Gastroesophageal sphincter (tissue), 4 donors: Measurements from ENCODE around the gene EFEMP1.

DNA sequence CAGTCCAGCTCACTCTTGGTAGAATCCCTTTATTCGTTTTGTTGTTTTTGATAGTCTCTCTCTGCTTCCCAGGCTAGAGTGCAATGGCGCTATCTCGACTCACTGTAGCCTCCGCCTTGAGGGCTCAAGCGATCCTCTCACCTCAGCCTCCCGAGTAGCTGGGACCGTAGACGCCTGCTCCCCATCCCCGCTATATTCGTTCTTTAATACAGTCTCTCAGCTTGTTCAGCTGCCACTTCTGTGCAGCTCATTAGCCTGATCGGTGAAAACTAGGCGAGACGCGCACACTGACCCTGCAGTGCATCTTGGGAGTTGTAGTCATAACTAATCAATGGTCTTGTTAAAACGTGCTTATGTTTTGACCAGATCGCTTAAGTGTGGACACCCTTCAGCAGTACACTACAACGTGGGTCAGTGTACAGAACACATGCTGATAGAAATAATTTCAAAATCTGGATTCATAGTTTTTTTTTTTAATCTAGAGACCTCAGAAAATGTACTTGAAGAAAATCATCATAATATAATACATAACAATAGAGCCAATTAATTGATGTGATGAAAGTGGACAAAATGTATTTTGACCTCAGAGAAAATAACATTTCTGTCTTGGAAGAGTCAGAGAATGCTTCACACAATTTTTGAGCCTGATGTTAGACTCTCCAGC is 1.3 kb upstream of the PPP4R3B start:
- PRO-cap, result unidirectional peak, minus-strand start at position 252 of the sequence
- RAMPAGE, long total RNA, 4 experiments, result no peak in any of the 4 experiments

- PRO-cap, result no peak
- RAMPAGE, long total RNA, 4 experiments, result no peak in any of the 4 experiments
These were observed 21.2 kb downstream of the PNPT1 start for GRCh38 chr2:55672069-55673205.

DNA sequence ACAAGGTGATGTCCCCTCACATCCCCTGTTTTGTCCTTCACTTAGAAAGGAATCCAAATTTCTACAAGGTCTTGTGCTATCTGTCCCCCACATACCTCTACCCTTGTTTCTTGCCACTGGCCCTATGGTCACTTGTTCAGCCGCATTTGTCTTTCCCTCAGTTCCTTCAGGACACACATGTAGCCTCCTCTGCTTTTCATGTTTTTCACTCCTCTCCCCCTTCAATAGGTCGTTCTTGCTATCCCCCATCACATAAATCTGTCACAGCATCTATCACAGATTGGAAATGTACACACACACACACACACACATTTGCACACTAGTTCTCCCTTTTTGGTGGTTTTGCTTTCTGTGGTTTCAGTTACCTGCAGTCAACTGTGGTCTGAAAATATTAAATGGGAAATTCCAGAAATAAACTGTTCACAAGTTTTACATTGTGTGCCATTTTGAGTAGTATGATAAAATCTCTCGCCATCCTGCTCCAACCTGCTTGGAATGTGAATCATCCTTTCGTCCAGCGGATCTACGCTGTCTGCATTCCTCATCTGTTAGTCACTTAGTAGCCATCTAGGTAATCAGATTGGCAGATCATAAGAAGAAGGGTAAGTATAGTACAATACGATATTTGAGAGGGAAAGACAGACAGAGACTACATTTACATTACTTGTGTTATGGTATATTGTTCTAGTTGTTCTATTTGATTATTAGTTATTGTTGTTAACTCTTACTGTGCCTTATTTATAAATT is 85.9 kb upstream of the PNPT1 start:
- PRO-cap, result no peak
- RAMPAGE, long total RNA, 4 experiments, result no peak in any of the 4 experiments

DNA sequence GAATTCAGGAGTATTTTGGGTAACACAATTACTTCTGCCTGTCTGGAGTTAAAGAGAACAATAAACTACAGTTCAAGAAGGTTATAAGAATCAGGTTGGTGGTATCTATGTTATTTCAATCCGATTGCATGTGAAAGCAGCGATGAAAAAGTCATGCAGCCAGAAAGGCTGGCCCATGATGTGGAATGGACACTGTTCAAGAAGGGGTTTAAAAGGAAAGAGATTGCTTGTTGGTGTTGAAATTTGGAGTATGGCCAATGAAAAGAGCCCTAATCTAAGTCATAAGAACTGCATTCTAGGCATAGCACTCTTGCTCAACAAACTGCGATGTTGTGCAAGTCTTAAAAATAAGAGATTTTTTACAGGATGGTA is 61.4 kb downstream of the EFEMP1 start:
- PRO-cap, result no peak
- RAMPAGE, long total RNA, 4 experiments, result no peak in any of the 4 experiments

DNA sequence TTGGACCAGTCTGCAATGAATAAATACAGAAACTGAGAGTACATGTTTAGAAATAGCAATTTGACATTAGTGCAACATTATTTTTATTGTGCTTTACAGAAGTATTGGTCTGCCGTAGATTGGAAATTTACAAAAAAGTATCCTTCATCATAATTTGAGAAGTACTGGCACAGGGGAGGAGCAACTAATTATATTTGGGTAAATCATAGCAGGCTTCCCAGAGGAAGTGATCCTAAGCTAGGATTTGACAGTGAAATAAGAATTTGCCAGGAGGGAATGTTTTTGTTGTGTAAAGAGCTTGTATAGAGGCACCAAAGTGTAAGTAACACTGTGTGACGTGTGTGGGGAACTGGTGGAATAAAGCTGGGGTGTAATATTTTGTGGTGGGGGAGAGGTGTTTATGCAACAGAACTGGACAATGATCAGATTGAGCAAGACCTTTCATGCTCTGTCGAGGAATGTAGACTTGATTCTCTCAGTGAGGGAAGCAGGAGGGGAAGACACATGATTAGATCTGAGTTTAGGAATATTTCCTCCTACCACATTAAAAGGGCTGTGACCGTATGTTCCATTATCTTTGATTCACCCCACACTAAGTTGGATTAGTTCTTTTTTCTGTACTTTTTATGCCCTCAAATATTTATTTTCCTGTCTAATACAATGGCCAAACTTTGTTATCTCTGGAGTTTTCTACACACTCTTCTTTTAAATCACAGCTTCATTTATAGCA is 43.7 kb downstream of the EFEMP1 start:
- PRO-cap, result no peak
- RAMPAGE, long total RNA, 4 experiments, result no peak in any of the 4 experiments

GRCh38 chr2:55922245-55922821 is 1.2 kb downstream of the EFEMP1 start:
- PRO-cap, result no peak
- RAMPAGE, long total RNA, 4 experiments, result no peak in any of the 4 experiments

DNA sequence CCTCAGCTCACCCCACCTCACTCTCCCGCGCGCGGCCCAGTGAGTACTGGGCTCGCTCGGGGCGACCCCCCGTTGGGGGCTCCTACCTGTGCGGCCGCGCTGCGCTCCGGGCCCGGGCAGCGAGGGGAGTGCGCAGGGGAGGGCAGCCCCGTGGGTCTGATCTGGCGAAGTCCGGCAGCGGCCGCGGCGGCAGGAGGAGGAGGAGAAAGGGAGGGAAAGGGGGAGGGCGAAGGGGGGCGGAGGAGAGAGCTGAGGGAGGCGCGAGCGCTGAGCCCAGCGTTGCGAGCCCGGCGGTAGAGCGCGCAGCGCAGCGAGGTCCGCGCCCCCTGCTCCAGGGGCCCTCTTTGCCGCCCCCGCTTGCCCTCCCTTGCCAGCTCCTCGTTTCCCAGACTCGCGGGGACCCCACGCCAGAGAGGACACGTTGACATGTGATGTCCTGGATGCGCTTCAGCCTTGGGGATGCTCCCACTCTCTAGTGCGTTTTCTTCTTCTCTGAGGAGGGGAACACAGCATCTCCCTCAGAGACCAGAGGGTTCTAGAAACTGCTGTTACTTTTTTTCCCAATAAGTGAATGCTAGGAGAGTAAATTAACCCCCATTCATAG is at the start of gene EFEMP1:
EFEMP1 (minus strand) TSS at position 158 of the 604 bp plus-strand sequence.
- PRO-cap, result bidirectional peak, plus-strand start at position 276 of the sequence, minus-strand start at position 173 of the sequence
- RAMPAGE, long total RNA, 4 experiments, result start-site peak on the minus strand in 4 of 4 experiments, centred at positions 148 to 169 of the sequence, 53 to 2,466 reads per replicate

GRCh38 chr2:55948663-55949030 is 25.1 kb upstream of the EFEMP1 start:
- PRO-cap, result no peak
- RAMPAGE, long total RNA, 4 experiments, result no peak in any of the 4 experiments

DNA sequence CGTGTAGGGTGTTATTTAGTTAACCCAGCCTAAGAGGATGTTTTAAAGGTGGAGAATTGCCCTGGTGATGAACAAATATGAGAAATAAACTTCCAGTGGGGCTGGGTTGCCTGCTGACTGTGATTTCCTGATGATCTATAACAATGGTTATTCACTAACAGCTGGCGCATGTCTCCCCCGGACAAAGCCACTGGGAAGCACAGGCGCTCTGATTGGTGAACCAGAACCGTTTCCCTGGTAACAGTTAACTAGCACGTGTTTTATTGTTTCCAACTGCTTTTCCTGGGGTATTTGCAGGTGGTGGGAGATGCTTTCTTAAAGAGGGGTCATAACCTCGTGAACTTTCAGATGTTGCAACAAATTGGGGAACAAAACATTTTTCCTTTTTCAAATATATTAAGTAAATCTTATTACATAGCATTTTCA is 85.5 kb upstream of the EFEMP1 start:
- PRO-cap, result no peak
- RAMPAGE, long total RNA, 4 experiments, result no peak in any of the 4 experiments

DNA sequence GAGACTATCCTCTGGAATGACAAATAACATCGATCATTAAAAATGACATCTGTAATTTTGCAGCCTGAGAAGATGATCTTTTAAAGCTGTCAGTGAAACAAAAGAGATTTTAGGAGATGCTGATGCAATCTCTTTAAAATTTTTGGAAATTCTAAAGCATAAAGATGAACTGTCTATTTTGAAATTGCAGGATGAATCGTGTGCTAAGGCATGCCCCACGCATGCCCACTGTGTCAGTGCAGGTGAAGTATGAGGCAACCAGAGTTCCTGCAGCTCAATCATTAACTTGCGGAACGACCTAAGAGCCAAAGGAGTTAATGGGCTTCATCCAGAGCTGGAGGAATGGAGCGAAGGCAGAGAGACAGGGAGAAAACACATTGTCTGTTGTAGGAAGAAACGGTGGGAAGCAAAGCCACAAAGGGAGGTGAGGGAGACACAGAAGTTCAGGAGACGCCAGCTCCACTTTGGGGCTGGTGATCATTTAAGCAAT is 265.2 kb downstream of the CCDC85A start:
- PRO-cap, result no peak
- RAMPAGE, long total RNA, 4 experiments, result no peak in any of the 4 experiments

GRCh38 chr2:58540635-58541153 is 299.6 kb upstream of the FANCL start:
- PRO-cap, result no peak
- RAMPAGE, long total RNA, 4 experiments, result no peak in any of the 4 experiments

- PRO-cap, result no peak
- RAMPAGE, long total RNA, 4 experiments, result no peak in any of the 4 experiments
These were observed 448.6 kb downstream of the BCL11A start for GRCh38 chr2:60104775-60105296.

DNA sequence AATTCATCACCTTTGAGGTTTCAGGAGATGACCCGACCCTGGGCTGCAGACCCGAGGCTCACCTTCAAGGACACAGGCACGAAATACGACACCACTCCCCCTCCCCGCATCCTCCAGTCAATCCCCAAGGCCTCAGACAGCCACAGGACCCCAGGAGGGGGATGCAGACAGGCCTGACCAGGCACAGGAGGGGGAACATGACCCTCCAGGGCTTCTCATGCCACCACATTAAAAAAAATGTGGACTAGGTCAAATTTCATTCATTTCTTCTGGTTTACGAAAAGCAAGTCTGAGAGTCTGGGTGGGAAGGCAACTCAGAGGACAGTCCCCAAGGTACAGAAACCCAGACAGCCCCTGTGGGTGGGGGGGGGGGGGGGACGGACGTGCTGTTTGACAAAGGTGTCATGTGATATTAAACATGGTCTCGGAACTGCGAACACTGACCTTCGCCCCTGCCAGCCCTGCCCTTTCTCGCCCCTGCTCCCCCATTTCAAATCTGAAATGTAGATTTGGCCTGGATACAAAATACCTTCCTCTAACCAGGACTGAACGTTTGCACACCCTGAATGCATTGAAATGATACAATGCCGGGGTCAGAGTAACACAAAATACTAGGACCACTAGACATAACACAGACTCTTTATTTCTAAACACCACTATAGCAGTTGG is 142.8 kb downstream of the BCL11A start:
- PRO-cap, result no peak
- RAMPAGE, long total RNA, 4 experiments, result no peak in any of the 4 experiments

- PRO-cap, result no peak
- RAMPAGE, long total RNA, 4 experiments, result no peak in any of the 4 experiments
These were observed 74.0 kb downstream of the BCL11A start for GRCh38 chr2:60479384-60479986.

DNA sequence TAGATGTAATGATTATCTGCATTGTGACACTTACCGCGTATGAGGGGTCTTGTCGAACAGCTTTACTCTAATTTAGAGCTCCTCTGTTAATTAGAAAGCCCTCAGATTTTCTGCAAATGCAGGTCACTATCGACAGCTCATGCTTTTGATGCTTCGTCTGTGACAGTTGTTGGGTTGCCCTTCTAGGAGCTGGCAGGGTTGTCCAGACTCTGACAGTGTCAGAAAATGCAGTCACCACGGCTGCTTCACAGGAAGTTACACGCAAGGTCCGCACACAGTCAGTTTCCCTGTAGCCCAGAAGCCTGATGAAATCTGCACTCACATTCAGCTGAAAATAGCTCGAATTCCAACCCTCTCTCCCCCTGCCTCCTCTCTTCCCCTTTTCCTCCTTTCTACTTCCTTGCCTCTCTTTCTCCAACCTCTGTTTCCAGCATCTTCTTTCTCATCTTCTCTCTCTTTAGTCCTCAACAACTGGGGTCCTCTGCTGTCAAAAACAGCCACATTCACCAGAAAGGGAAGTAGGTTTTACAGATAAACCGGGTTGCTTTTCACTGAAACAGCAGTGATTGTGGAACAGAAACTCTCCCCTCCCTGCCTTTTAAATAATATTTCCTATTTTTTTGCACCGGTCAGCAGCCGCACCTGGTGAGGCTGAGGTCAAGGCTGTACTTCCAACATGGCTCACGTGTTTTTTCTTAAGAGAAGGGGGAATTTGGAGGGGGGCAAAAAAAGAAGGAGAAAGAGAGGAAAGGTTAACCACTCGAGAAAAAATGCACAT is 69.3 kb downstream of the BCL11A start:
- PRO-cap, result no peak
- RAMPAGE, long total RNA, 4 experiments, result no peak in any of the 4 experiments

DNA sequence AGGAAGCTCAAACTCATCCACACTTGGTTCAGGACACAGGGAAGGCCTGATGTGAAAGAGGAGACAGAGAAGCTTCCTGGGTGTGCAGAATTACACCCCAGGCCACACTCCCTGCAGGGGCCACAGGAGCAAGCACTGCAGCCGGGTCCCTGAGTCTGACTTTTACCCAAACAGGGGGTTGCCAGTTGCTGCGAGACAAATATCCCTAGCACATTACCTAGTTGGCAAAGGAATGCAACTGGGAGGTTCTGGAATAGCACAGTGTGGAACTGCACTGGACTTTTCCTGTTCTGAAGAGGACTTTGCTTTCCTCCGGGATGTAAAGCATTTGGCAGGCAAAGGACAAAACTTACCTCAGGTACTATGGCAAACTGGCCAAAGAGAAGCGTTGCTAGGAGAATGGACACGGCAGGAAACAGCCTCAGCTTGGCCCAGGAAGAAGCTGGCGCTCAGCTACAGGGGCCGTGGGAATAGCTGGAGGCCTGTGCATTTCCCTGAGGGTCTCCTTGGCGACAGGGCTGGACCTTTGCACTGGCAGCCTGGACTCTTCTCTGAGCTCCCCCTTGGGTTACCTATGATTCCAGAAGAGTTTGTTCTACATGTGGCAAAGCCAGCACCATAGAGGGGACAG is 45.1 kb downstream of the BCL11A start:
- PRO-cap, result no peak
- RAMPAGE, long total RNA, 4 experiments, result no peak in any of the 4 experiments

- PRO-cap, result no peak
- RAMPAGE, long total RNA, 4 experiments, result no peak in any of the 4 experiments
These were observed 8.4 kb downstream of the BCL11A start for GRCh38 chr2:60544822-60545672.

GRCh38 chr2:60553007-60553516 is 392 bp downstream of the BCL11A start:
- PRO-cap, result no peak
- RAMPAGE, long total RNA, 4 experiments, result no peak in any of the 4 experiments

DNA sequence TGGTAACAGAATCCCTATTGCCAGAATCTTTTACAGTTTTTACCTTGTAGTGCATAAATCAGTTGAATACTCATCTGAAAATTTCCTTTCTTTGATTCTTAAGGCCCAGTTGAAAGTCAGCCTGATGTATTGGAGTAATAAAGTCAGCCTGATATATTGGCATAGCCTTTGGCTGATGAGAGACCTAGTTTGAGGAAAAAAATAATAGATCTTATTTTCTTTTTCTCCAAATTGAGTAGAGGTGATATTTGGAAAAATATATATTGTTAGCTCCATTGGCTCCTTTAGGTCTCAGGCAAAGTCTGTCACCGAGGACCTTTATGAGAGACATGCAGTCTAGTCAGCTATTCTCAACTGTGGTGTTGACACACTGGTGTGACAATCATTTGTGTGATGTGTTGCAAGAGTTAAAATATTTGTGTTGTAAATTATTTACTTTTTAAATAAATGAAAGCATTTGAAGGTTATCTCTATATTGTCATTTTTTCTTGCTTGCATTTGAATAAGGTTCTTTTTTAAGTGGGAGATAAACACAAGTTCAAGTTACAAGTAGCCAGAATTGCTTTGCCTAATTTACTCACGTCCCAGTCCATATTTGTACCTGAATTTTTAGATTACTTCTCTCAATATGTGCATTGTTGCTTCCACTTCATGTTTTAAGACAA is 4.2 kb downstream of the REL start:
- PRO-cap, result no peak
- RAMPAGE, long total RNA, 4 experiments, result no peak in any of the 4 experiments

- PRO-cap, result no peak
- RAMPAGE, long total RNA, 4 experiments, result no peak in any of the 4 experiments
These were observed 10.7 kb downstream of the USP34 start for GRCh38 chr2:61460025-61460669.